Mesenchymal stem cell of the bone marrow (primary cell): ENCODE measurements around a stretch of chr16.

DNA sequence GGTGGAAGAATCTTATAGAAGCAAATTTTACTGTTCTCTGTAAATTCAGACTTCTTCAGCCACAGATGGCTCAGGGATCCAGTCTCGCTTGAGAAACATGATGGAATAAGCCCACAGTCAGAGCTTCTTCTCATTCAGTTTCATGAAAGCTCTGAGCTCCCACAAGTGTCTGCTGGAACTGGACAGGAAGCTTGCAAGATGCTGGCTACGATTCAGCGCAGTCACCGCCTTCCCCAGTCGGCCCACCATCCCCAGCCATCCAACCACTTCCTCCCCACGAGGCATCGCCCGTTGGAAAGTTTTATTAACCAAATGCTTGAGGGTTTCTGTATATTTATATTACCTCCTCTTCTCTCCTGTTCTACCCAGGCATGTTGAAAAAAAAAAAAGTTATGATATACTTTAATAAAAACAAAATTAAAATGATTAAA lies 171.7 kb downstream of the ZFHX3 start:
- CAGE, long polyA plus RNA: no peak

DNA sequence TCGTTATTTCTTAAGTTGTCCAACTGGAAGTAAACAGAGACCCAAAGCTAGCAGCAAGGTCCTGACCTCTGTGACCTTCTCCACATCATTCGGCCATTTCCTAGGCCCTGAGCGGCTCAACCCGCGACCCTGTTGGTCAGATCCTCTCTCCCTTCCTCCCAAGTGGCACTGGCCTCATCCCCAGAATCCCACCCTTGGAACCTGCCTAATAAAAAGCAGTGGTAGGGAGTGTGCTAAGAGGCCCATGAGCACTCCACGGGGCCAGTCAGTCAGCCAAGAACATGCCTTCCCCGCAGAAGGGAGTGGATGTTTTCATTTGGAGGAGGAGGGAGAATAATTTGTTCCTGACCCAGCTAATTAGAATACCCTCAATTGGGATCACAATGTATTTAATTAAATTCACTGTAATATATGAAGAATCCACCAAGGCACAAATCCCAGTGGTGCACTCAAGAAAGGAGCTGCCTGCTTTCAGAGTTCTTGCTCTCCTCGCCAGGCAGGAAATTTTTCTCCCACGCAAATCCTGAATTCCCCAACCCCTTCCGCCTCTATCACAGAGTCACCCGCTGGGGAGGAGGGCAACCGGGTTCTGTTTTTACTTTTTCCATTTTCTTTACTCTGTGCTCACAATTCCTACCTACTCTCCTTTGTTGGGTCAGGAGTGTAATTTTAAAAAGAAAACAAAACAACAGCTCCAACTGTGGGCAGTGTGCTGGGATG lies 153.5 kb downstream of the ZFHX3 start:
- CAGE, long polyA plus RNA: no peak

GRCh38 chr16:72932532-72932892 lies 115.4 kb downstream of the ZFHX3 start:
- CAGE, long polyA plus RNA: no peak

- CAGE, long polyA plus RNA: no peak
These were observed 110.6 kb downstream of the ZFHX3 start for GRCh38 chr16:72937128-72937930.

- CAGE, long polyA plus RNA: no peak
These were observed 95.0 kb downstream of the ZFHX3 start for GRCh38 chr16:72952998-72953202.

GRCh38 chr16:72972751-72973836 lies 74.8 kb downstream of the ZFHX3 start:
- CAGE, long polyA plus RNA: no peak

- CAGE, long polyA plus RNA: no peak
These were observed 32.2 kb downstream of the ZFHX3 start for GRCh38 chr16:73015604-73016221.

DNA sequence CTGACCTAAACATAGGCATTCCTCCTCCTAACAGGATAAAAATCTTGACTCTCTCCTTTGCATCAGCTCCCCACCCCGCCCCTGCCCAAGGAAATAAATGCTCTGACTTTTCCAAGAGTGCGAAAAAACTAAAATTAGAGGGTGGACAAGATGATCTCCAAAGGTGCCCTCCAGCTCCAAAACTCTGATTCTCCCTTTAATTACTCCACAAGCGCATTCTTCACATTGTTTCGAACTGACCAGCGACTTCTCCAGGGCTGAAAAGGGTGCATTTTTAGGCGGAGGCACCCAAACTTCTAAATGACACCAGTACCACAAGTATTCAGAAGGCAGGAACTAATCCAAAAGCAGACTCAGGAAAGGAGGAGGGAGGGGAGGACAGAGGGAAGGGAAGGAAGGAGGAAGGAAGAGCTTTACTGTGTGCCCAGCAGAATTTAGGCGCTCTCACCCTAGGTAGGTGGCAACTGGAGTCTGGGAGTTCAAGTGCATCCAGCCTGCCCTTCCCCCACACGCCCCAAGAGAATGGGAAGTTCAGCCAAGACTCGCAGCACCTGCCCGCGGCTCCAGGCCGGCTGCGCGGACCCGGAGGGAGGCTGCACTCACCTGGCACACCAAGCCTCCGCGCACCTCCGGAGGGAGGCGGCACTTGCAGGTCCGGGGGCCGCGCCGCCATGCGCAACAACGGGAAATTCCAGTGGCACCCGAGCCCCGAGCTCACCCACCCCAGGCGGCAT lies 612 bp downstream of the ZFHX3 start:
- CAGE, long polyA plus RNA: no peak

DNA sequence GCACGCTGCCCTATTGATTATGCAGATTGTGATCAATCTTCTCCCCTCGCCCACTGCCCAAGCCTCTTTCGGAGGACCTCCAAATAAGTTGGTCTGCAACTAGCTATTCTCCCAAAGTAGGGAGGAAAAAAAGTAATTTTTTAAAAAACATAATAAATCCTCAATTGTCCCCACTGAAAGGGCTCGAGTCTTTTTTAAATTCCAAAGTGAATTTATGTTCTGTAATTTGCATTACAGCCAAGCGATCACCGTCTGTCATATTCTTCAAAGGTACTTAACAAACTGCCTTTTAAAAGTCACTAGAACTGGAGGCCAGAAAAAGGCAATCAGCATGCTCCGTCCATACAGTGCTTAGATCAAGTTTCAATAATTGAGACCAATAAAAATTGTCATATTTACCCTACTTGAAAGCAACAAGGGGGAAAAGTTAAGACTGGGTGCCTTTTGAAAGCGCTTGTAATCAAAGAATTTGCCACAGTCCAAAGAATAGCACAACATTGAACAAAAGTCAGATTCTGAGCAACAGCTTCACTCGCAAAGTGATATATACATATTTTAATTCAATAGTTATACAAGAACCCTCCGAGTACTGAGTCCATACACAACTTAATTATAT lies 8.9 kb upstream of the ZFHX3 start:
- CAGE, long polyA plus RNA: no peak

DNA sequence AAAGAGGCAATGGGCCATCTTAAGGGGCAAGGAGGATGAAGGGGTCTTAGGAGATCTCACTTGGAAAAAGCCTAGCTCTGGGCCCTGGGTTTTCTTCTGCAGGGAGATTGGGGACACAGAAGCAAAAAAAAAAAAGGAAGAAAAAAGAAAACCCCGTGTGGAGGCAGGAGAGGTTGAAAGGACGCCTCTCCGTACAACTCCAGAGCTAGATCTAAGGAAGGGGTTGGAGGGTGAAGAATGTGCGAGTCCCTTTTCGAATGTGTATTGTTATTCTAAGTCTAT lies 14.6 kb upstream of the ZFHX3 start:
- CAGE, long polyA plus RNA: no peak

DNA sequence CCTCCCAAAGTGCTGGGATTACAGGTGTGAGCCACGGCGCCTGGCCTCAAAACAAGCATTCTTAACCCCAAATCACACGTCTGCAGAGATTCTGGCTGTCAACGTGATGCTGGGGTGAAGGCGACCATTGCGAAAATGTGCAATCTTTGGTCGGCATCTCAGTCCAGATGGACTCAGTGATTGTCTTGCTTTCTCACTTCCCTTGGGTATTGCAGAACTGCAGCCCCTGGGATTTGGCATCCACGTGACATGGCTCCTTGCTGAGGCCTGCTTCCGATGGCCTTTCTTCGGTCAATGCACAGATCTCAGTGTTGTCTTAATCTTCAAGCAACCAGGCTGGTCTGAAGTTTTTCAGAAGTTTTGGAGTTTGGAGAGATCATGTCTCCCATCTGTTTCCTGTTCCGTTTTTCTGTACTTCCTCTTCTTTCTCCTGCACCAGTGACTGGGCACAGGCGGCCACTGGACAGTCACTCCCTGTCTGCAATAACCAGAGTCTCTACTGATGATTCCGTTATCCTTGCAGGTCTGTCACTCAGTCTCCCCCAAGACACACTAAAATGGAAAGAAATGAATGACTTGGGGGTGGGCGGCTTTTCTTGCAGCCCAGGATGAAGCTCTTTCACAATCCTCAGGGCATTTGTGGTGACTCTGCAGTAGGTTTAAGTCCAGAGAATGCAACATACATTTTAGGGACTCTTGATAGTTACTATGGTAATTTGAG lies 106.2 kb upstream of the ZFHX3 start:
- CAGE, long polyA plus RNA: no peak

DNA sequence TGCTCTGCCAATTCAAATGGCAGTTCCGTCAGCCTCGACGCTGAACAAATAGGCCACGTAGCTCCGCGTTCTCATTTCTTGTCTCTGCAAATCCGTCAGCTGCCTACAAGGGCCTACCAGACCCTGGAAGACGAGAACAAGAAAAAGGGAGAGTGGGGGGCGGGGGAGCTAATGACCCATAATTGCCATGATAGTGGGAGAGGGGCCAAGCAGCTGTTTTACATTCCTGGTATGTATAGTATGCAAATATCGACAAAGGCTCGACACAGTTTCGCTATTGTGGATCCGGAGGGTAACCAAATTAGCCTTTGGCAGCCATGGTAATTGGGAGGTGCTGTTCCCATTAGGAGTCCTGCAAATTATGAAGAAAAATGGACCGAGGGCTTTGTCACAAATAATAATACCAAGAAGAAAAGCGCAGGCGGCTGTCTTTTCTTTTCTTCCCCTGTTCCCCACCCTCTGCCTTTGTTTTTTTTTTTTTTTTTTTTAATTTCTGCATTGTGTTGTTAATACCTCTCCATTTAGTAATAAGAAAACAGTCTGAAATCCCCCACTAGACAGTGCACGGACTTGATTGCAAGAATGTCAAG lies 435.6 kb upstream of the ZFHX3 start:
- CAGE, long polyA plus RNA: no peak

- CAGE, long polyA plus RNA: no peak
These were observed 501.6 kb upstream of the PSMD7 start for GRCh38 chr16:73795033-73795299.

GRCh38 chr16:74398405-74398955 lies 22.4 kb downstream of the NPIPB15 start:
- CAGE, long polyA plus RNA: no peak

- CAGE, long polyA plus RNA: no peak
These were observed 14.1 kb downstream of the CLEC18B start for GRCh38 chr16:74407005-74407739.

DNA sequence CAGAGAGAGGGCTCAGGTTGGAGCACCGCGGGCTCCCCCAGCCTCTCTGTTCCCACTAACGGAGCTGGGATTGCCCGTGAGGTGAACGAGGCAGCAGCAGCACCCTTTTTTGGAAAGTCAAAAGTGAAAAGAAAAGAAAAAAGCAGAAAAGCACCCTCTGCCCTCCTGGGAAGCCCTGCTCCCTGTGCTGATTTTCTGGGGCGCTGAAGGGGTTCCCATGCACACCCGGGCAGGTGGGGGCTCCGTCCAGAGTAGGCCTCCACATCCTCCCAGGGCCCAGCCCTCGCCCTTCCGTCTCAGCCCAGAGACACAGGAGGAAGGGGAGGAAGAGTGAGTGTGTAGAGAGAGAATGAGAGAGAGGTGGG lies 36.8 kb downstream of the FA2H start:
- CAGE, long polyA plus RNA: no peak

DNA sequence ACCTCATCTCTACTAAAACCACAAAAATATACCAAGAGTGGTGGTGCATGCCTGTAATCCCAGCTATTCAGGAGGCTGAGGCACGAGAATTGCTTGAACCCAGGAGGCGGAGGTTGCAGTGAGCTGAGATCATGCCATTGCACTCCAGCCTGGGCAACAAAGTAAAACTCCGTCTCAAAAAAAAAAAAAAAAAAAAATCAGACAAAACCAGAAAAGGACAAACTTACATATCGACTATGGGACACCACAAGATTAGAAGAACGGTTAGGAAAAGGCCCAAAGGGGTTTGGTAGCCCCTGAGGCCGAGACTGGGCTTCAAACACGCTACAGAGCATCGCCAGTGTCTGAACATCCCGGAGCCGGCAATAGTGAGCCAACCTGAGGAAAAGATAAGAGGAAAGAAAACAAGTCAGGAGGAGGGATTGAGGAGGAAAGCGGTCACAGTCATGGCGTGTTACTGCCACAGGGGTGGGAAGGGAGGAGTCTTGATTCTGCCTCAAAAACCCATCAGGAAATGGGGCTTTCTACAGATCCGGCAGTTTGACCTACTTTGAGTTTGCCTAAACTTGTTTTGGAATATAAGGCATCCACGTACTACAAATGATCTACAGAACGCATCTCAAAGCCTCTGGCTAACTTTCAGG lies 96.9 kb downstream of the WDR59 start:
- CAGE, long polyA plus RNA: no peak

GRCh38 chr16:74888586-74888891 lies 96.4 kb downstream of the WDR59 start:
- CAGE, long polyA plus RNA: no peak

DNA sequence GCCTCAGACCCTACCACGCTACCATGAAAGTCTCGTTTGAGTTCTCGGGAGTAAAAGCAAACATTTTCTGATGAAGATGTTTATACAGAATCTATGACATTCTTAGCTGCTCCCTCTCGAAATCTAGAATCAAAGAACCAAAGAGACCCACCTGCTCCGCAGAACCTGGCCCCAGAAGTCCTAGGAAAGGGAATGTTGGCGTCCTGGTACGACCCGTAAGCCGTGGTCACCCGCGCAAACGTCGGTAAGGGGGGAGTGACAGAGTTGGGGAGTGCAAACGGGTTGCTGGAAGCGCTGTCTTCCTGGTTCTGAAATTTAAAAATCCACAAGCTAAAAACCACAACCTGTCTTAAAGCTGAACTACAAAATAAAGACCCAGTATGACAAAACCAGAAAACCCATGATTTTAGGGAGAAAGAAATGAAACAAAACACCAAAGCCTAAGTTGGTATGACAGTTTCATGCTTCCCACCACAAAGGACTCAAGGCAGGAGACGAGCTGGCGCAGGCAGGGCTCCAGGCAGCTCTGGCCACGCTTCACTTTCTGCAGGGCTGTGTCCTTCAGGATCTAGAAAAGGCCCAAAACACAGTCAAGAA lies 75.5 kb downstream of the WDR59 start:
- CAGE, long polyA plus RNA: no peak

DNA sequence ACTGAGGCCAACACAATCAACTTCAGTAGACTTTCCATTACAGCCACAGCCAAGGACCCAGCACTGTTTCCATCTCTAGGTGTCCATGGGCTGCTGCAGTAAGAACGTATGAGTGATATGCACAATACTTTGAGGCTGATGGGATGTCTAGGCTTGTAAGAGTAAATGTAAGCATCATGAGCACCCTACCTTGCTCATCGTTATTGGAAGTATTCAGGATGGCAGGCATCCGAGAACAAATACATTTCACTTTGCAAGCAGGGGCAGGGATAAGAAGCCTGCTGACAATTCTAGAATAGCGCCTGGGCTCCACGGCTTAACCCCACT lies 42.9 kb downstream of the WDR59 start:
- CAGE, long polyA plus RNA: no peak